Monocyte (primary cell): ENCODE measurements around the gene TNFAIP8L2.

GRCh38 chr1:150628547-150629201, 738 bp downstream of the ENSA start:
- PRO-cap, 2 experiments, result peak in 2 of 2 experiments; most common minus-strand start chr1:150628755 (in 1)

- PRO-cap, 2 experiments, result peak in 1 of 2 experiments; most common plus-strand start chr1:150630709 (in 1)
Observed at GRCh38 chr1:150630210-150630880, 933 bp upstream of the ENSA start.

DNA sequence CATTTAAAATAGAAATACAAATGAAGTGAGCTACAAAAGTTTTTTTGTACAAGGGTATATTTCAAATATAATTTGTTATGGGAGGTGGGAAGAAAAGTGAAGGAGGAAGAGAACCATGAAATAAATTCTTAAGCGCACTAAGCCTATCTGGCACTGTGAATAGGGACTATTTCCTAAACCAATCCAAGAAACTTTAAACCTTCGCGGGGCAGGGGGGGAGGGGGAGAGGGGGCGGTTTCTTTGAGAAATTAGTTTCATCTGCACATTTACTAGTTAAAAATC, 435 bp downstream of the GOLPH3L start:
- PRO-cap, 2 experiments, result no peak in any of the 2 experiments

DNA sequence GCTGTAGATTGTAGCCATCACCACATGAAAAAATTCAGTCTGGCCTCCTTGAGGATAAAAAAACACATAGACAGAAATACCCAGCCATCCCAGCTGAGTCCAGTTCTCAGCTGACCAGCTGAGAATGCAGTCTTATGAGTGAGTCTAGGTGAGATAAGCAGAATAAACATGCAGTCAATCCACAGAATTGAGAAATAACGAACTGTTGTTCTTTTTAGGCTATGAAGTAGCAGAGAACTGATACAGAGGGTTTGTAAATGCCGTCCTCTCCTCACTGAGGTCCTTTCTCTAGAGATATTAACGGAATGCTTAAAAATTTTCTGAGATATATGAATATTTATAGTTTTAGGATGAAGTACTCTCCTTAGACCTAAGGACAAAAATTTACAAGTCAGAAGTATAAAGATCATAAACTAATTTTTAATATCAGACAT, 24.1 kb downstream of the ARNT start:
- PRO-cap, 2 experiments, result no peak in any of the 2 experiments

DNA sequence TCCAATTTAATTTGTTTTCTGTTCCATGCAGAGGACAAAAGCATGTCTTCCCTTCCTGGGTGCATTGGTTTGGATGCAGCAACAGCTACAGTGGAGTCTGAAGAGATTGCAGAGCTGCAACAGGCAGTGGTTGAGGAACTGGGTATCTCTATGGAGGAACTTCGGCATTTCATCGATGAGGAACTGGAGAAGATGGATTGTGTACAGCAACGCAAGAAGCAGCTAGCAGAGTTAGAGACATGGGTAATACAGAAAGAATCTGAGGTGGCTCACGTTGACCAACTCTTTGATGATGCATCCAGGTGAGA, 1.5 kb downstream of the SETDB1 start:
- PRO-cap, 2 experiments, result no peak in any of the 2 experiments

GRCh38 chr1:150970919-150971192, 3.8 kb downstream of the CERS2 start:
- PRO-cap, 2 experiments, result no peak in any of the 2 experiments

DNA sequence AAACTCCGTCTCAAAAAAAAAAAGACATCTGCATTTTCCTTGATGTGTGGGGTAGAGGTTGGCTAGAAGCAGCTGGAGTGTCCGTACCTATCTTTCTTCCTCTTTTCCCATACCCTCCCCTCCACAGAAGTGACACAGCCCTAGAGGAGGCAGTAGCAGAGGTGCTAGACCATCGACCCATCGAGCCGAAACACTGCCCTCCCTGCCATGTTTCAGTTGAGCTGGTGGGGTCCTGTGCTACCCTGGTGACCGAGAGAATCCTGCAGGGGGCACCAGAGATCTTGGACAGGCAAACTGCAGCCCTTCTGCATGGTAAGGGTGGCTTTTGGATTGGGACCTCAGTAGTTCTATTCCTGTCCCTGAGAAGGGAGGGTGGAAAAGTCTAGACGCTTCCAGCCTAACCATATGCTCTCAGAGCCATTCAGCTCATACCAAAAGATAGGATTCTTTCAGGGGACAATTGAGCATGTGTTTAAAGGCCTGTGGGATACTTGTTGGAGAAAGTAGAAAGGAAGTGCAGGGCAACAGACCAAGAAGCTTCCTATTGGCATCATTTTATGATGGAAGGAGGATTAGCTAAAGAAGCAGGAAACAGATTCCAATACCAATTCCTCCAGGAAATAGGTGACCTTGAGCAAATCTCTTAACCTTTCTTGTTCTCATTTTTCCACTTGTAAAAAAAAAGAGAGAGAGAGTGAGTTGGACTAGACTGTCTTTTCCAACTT, 11.7 kb upstream of the BNIPL start:
- PRO-cap, 2 experiments, result no peak in any of the 2 experiments

- PRO-cap, 2 experiments, result no peak in any of the 2 experiments
Observed at GRCh38 chr1:151047301-151047560, 320 bp upstream of the C1orf56 start.

DNA sequence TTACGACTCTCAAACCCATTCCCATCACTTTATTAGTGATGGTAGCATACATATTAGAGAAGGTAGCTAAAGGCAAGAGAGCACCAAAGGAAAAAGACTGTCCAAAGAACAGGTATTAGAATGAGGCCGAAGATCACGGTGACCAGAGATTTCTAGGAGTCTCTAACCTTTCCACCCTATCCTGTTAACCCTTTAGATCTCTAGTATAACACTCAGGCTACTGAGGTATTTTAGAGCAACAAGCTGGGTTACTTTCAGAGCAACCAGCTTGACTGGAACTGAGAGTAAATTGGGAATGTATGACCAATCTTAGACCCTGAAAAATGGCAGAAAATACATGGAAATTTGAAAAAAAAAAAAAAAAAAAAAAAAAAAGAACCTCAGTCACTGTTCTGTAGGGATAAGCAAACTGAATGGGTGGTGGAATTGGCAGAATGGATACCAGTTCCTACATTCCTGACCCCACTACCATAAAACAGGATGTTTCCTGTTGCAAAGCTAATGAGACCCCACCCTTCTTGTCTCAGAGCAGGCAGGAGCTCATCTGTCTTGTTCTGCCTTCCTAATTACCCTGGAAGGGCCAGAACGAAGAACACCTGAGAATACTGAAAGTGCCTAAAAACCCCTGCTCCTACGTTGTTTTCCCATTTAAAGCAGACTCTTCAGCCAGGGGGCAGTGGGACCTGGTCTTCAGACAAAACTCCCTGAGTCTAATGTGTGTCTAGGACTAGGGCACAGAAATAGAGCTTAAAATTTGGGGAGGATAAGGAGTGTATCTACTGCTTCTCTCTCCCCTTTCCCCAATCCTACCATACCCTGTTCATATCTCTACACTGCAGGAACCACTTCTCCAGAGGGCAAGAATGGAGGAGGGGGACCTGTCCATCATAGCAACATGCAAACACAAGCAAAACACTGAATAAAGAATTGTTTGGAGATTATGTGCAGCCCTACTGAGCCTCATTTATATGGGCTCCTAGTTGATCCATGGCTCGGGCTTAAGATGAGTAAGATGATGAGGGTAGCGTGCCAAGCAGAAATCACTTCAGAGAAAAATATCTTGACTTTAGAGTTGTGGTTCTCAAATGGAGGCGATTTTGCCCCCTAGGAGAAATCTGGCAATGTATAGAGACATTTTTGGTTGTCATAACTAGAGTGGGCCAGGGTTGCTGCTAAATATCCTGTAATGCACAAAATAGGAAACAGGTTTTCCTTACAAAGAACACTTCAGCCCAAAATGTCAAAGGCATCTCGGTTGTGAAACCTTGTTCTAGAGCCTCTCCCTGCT, 3.9 kb downstream of the C1orf56 start:
- PRO-cap, 2 experiments, result peak in 1 of 2 experiments; most common minus-strand start position 523 of the sequence (in 1)

DNA sequence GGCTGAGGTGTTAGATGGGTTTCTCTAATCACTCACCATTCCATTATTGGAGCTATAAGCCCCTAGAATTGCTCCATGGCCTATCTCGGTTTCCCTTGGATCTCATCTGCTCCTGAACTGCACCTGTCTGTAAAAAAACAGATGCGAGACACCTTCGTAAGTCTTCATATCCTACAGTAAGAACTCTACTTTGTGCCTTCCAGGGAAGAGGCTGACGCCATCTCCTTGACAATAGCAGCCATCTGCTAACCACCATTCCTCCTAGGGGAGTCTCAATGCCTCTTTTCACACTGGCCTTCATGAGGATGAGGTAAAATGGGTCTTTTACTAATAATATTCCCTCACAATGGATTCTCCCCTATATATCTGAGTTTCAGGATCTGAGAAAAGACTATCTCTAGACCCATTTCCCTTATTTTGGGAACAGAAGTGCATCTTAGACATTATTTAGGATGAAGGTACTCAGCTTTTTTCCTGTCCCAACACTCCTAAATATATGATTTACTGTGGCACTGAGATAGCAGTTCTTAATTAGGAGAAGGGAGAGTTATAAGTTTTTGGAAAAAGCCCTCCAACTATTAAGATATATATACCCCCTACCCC, 5.1 kb downstream of the CDC42SE1 start:
- PRO-cap, 2 experiments, result no peak in any of the 2 experiments

- PRO-cap, 2 experiments, result no peak in any of the 2 experiments
Observed at GRCh38 chr1:151054798-151055935, 4.3 kb downstream of the CDC42SE1 start.

- PRO-cap, 2 experiments, result peak in 1 of 2 experiments; most common plus-strand start chr1:151156680 (in 1)
Observed at GRCh38 chr1:151156422-151157507, at the start of gene TNFAIP8L2. Gene TNFAIP8L2 (plus strand): TSS chr1:151156649.

DNA sequence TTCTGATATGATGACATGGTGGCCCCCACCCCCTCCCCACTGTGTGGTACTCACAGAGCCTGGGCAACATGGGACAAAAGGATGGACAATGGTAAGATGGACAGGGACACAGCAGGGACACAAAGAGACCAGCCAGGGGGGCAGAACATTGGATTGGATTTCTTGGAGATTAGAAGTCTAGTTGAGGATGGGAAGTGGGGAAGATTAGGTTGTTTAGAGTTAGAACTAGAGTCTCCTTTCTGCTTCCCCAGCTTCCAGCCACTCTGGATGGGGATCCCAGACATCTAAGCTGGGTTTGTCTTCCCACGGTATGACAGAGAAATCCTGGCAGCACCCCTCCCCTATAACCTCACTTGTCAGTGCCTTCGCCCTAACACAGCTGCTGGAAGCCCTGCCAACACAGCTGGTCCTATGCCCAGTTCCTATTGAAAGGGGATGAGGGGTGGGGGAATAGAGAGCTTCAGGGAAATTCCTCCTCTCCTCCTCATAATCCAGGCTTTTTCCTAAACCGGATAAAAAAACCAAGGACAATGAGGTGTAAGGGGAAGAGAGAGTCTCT, 843 bp downstream of the TMOD4 start:
- PRO-cap, 2 experiments, result no peak in any of the 2 experiments

GRCh38 chr1:151283062-151283215, 840 bp downstream of the ZNF687 start:
- PRO-cap, 2 experiments, result no peak in any of the 2 experiments

- PRO-cap, 2 experiments, result no peak in any of the 2 experiments
Observed at GRCh38 chr1:151448788-151449592, 10.3 kb downstream of the POGZ start.

GRCh38 chr1:151499879-151500387, 11.3 kb upstream of the CGN start:
- PRO-cap, 2 experiments, result no peak in any of the 2 experiments

DNA sequence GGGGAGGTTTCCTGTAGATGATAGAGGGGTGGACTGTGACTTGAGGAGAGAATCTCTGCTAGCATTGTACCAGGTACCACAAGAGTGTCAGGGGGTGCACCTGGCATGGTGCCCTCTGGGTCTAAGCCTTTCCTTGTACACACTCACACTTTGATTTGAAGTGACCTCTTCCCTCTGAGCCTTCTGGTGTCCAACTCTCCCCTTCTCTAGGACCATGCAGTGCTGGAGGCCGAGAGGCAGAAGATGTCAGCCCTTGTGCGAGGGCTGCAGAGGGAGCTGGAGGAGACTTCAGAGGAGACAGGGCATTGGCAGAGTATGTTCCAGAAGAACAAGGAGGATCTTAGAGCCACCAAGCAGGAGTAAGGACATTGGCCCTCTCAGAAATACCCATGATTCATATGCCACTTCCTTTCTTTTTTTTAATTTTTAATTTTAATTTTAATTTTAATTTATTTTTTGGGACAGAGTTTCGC, 14.3 kb downstream of the CGN start:
- PRO-cap, 2 experiments, result no peak in any of the 2 experiments

DNA sequence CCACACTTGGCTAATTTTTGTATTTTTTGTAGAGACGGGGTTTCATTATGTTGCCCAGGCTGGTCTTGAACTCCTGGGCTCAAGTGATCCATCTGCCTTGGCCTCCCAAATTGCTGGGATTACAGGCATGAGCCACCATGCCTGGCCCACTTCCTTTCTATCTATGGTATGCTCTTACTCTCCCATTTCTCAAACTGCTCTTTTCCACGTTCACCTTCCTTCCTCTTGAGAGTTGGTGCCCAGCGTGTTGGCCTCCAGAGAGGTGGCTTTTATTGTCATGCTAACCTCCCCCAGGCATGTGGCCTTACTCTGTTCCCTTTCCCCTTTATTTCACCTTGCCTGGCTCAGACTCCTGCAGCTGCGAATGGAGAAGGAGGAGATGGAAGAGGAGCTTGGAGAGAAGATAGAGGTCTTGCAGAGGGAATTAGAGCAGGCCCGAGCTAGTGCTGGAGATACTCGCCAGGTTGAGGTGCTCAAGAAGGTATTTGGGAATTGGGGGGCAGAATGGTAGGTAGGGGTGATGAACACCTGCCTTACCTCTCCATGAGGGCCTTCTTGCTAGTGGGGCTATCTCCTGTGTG, 13.4 kb upstream of the TUFT1 start:
- PRO-cap, 2 experiments, result no peak in any of the 2 experiments

DNA sequence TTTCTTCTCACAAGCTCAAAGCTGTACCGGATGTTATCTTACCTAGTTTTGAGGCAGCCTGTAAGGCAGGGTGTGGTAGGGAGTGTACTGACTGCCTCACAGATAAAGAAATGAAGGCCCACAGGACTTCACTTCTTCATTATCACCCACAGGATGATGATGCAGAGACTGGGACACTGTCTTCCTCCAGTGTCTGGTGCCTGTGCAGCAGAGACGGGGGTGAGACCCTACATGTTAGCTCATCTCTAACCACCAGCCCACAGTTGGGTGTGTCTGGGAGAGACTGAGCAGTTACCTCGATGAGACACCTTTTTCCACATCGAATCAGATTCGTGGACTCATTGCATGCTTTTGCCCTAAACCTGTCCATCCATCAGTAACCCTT, 28.7 kb downstream of the TUFT1 start:
- PRO-cap, 2 experiments, result no peak in any of the 2 experiments

- PRO-cap, 2 experiments, result no peak in any of the 2 experiments
Observed at GRCh38 chr1:151716888-151717371, 327 bp upstream of the CELF3 start.